Natural killer cell (primary cell): ENCODE data around the genes HBG1, OR51B2, TRIM22, TPP1 and NLRP14.

- PRO-cap = no peak
Measured at GRCh38 chr11:5249667-5250154, at the start of gene HBG1. Gene HBG1 (minus strand): TSS chr11:5249857.

DNA sequence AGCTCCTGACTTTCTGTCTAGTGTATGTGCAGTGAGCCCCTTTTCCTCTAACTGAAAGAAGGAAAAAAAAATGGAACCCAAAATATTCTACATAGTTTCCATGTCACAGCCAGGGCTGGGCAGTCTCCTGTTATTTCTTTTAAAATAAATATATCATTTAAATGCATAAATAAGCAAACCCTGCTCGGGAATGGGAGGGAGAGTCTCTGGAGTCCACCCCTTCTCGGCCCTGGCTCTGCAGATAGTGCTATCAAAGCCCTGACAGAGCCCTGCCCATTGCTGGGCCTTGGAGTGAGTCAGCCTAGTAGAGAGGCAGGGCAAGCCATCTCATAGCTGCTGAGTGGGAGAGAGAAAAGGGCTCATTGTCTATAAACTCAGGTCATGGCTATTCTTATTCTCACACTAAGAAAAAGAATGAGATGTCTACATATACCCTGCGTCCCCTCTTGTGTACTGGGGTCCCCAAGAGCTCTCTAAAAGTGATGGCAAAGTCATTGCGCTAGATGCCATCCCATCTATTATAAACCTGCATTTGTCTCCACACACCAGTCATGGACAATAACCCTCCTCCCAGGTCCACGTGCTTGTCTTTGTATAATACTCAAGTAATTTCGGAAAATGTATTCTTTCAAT, 13.6 kb downstream of the OR51B4 start:
- PRO-cap = no peak

GRCh38 chr11:5324026-5324642, at the start of gene OR51B2:
Gene OR51B2 (minus strand): TSS chr11:5324297.
- PRO-cap = no peak

GRCh38 chr11:5383975-5384489, 420 bp downstream of the OR51M1 start:
- PRO-cap = no peak

- PRO-cap = no peak
Measured at GRCh38 chr11:5621057-5621639, 3.7 kb upstream of the TRIM34 start.

- PRO-cap = no peak
Measured at GRCh38 chr11:5632214-5632824, 7.5 kb downstream of the TRIM34 start.

GRCh38 chr11:5689278-5690116, at the start of gene TRIM22:
Gene TRIM22 (plus strand): TSS chr11:5689790.
- PRO-cap = bidirectional peak, plus-strand start at chr11:5689857, minus-strand start at chr11:5689665

GRCh38 chr11:5690117-5690661, 599 bp downstream of the TRIM22 start:
- PRO-cap = no peak

- PRO-cap = no peak
Measured at GRCh38 chr11:5700245-5700870, 10.8 kb downstream of the TRIM22 start.

- PRO-cap = no peak
Measured at GRCh38 chr11:6273038-6273619, 13.5 kb downstream of the CCKBR start.

GRCh38 chr11:6441554-6441896, 738 bp upstream of the HPX start:
- PRO-cap = no peak

- PRO-cap = no peak
Measured at GRCh38 chr11:6443190-6443760, 2.5 kb upstream of the HPX start.

DNA sequence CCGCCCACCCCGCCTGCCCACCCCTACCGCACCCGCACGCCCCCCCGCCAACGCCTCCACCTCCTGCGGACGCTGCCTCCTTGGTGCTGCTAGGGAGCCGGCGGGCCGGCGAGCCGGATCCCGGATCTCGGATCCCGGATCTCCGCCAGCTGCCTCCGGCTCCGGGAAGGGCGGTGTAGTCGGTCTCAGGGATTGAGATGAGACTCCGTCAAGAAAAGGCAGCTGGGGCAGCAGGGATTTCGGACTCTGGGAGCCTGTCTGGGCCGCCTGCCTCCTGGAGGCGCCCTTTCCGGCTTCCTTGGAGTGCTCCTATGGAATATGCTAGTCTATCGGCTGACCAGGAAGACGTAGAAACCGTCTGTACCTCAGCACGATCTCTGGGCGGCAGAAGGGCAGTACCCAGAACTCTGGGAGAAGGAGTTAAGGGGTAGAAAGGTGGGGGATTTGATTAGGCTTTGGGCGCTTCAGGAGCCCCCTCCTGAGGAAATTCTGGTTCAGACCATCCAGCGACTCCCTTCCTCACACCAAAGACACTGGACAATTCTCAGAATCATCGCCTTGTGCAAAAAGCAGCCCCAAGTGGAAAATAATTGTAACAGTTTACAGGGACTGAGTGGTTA, 411 bp upstream of the TRIM3 start:
- PRO-cap = bidirectional peak, plus-strand start at position 83 of the sequence, minus-strand start outside the sequence

GRCh38 chr11:6482407-6483272, 1.3 kb downstream of the TIMM10B start:
- PRO-cap = no peak

DNA sequence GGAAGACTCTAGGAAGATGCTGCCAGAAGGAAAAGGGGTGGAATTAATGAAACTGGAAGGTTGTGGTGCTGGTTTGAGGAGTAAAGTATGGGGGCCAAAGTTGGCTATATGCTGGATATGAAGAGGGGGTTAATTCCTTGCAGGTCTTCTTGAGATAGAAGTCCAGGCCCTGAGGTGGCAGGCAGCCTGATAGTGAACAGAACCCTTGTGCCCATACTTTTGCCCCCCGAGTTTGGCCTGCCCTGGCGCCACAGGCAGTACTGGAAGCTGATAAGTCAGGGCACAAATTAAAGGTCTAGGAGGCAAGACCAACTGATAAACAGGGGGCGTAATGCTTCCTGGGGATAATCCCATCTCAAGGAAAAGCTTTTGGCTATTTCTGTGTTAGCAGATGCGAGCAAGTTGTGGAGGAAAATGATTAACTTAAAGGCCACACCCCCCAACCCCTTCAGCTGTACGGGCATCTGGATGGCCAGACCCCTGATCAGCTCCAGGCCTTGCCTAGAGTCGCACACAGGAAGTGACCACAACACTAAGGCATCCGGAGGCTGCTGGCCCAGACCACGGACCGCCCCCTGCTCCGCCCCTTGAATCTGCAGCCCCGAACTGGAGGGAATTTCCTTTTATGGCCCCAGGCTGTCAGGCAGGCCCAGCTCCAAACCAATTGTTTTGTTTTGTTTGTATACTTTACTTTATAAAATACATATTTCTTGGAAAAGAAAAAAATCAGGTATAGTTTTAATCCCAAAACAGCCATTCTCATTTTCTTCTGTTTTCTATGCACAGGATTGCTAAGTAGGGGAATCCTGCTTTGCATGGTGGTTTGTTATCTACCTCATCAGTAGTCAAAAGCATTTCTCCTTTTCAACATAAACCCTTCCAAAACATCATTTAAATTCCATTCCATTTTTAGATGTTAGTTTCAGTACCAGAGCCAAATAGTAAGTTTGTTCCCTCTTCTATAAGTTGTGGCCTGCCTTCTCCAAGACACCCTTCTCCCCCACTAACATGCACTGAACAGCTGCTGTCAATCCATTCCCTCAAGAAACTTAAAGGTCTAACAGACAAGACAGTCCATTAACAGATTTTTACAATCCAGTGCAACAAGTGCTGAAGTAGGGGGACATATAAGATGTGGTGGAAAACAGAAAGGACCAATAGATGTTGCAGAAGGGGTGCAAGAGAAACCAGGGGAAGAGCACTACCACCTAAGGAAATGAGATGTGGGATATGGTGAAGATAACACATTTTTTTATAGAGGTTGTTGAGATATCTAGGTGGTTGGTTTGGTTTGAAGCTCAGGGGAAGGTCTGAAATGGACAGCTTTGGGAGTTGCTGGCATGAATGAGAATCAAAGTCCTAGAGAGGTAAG, 3.5 kb downstream of the ILK start:
- PRO-cap = unidirectional peak, minus-strand start at position 509 of the sequence

GRCh38 chr11:6619319-6619710, at the start of gene TPP1:
Gene TPP1 (minus strand): TSS chr11:6619422.
- PRO-cap = bidirectional peak, plus-strand start at chr11:6619548, minus-strand start at chr11:6619422

DNA sequence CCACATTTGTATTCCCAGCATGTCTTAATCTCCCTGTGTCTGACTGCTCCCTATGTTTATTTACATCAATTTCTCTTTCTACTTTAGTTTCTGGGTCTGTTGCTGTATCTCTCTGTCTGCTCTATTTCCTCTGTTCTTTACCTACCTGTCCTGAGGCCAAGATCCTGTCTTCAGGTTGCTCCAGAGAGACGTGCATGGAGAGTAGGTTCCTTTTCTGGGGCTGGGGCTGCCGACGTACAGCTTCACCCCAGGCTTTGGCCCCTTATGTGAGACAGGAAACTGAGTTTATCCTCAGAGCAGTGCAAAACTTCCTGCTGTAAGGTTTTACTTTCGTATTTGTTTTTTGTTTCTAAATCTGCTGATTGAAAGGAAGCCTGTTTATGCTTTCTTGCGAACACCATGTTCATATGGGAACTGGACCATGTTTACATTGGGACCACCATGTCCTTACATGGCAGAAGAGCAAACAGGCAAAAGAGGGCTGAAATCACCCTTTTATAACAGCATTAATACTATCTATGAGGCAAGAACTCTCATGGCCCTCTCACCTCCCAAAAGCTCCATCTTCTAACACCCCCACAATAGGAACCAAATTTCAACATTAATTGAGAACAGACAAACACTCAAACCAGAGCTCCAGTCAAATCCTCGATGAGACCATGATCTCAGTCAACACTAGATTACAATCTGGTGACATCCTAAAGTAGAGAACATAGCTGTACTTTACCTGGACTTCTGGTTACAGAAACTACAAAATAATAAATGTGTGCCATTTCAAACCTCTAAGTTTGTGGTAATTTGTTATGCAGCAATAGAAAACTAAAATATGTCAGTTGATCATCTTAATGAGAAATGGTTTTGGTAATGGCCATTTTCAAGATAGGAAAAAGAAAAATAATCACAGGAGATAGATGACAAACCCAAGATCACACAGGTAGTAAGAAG, 25.3 kb downstream of the OR2AG2 start:
- PRO-cap = bidirectional peak, plus-strand start at position 391 of the sequence, minus-strand start at position 266 of the sequence; bidirectional peak, plus-strand start at position 631 of the sequence, minus-strand start at position 569 of the sequence

GRCh38 chr11:7020167-7021020, at the start of gene NLRP14:
Gene NLRP14 (plus strand): TSS chr11:7020479.
- PRO-cap = no peak

DNA sequence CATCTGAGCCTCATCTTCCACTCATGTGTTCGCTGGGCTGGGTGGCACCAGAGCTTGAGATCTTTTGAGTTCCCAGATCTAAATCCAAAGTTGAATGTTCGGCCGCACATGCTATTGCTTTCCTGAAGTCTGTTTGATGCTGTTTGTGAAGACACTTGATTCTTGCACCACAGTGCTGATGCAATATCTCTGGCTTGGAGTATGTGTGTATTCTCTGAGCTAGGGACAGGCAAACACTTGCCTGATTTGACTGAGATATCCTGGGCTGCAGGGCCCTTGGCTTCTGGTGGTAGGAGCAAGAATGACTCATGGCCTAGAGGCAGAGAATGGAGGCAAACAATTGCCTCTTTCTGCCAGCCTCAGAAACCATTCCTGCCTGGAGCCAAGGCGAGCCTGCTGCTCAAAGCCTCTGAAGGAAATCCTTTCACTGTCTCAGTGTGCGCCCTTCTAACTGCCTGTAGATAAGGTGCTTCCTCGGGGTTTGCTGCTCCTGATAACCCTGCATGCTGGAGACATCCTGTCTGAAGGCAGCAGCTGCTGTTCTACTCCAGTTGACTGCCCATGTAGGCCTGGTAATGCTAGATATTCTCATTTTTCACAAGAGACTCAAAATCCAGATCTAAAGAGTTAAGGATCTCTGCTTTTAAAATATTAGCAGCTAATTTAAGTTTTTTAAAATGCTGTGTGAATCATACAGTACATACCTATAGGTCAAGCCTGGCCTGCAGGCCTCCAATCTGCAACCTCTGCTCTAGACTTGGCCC, 72.9 kb downstream of the CYB5R2 start:
- PRO-cap = no peak

DNA sequence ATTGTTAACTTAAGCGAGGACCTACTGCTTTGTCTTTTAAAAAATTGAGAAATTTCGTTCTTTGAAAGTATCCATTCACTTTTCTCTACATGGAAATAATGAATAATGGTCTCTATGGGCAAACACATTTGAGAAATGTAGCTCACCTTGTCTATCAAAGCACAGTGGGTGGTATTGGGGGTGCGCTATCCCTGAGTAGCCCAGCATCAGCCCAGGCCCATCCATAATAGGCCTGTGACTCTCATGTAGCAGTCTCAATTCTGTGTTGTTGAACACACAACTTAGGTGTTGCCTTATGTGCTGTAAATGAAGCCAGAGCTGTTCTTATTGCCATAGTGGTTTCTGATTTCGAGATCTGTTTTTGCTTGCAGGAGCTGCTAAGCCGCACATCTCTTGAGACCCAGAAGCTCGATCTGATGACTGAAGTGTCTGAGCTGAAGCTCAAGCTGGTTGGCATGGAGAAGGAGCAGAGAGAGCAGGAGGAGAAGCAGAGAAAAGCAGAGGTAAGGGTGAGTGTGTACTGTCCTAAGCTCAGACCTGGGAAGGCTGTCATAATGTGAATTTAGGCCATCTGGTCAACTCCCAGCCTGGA, 63.3 kb downstream of the CYB5R2 start:
- PRO-cap = no peak